Choroid plexus epithelial cell (primary cell): ENCODE measurements around a stretch of chr2.

GRCh38 chr2:148764784-148765404 is 110.1 kb upstream of the KIF5C start:
- RRBS = no CpG with 5 or more reads among the region's 4 CpGs

DNA sequence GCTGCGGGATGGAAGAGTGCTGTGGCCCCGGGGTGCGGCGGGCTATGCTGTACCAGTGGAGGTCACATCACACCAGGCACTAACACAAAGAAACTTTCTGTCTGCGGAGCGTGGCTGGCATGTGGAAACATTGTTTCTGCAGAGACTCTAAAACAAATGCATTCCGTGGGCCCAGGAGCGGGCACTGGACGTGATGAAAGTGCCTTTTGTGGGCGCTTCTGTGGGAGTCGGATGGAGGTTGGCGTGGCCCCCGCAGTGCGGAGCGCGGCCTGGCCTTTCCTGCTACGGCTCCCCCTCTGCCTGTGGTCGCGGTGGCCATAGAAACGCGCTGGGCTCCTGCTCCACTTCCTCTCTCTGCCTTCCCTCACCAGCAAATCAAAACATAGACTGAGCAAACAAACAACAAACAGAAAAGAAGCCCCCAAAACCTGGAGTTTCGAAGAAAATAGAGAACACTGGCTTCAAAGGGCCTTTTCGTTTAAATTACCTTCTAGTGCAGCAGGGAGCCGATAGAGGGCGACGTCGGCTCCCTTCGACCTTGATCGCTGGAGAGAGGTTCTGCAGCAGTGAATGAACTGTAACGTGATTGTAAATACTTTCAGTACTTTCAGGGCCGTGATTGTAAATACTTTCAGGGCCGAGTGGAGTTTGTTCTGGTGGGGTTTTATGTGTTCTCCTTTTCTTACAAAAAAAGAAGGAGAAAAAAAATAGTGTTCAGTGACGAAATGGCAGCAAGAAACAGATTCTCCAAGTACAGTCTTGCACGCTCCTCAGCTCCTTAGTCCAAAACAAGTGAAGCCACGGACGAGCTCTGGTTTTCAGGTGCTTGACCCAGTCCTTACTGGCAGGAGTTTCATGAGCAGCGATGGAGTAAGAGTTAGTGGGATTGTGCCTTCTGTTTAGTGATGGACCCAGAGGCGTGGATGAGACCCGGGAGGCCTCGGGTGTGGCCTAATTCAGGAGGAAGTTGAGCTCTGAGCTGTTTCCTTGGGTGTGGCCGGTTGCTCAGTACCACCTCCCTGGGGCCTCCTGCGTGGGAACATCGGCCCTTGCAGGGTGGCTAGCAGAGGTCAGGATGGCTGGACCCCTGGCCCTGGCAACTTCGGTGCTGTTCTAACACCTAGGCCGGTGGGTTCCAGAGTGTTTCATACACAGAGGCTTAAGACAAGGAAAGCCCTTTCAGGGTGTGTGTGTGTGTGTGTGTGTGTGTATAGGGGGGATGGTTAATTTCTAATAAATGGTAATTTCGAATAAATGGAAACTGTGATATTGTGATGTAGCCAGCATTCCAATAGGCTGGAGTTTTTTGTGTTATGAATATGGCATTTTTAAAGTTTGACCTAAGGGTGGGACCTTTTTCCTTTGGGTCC is 51.8 kb downstream of the KIF5C start:
- RRBS = 85% methylated on average over 3 of the region's 46 CpGs

GRCh38 chr2:148999503-149000065 is 38.9 kb upstream of the LYPD6B start:
- RRBS = no CpG with 5 or more reads among the region's 9 CpGs

DNA sequence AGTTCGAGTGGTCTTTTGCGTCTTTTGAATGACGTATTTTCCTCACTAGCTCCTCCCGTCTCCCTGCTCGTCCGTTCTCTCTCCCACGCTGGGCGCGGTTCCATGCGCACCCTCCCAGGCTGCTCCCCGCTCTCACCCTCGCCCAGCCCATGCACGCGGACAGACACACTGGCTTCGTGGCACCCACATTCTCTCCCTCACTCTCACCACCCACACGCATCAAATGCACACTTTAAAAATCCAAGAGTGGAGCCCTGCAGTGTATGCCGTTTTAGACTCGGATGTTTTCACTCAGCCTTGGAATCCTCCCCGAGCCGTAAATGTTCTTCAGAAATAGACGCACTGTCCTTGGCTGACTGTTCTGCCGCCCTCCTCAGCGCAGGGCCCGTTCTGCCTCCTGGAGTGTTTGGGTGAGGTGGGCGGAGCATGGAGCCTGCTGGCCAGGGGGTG is 35.6 kb upstream of the LYPD6B start:
- RRBS = no CpG with 5 or more reads among the region's 25 CpGs

DNA sequence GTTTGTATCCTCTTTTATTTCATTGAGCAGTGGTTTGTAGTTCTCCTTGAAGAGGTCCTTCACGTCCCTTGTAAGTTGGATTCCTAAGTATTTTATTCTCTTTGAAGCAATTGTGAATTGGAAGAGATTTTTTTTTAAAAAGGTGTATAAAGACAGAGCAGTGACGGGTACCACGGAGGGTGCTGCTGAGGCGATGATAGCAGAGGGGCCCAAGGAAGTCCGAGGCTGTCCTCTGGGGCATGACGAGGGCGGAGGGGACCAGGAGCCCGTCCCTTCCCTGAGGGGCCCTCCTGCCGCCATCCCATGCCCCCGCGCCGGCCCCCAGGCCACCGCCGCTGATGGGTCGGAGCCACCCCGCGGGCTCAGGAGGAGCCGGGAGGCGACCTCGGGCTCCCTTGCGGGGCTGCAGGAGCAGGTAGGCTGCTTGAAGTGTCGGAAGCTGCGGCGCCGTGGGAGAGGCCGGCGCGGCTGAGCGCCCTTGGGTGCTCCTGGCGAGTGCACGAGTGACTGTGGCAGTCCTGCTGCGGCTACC is 10.3 kb upstream of the LYPD6 start:
- RRBS = 37% methylated on average over 17 of the region's 32 CpGs

DNA sequence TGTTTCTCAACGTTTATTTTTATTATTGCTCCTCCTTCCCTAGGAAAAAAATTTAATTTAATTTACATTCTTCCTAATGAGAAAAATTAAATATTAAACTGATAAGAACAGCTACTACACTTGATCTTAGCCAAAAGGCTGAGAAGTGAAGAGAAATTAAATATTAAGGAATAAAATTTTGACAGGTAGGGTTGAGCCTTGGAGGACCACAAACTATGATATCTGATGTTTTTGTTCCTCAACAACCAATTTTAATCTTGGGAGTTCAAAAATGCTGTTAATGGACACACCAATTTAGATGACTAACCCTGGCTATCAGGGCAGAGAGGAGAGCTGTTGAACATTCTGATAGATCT is 35.2 kb downstream of the LYPD6 start:
- RRBS = no CpG with 5 or more reads among the region's 1 CpG

DNA sequence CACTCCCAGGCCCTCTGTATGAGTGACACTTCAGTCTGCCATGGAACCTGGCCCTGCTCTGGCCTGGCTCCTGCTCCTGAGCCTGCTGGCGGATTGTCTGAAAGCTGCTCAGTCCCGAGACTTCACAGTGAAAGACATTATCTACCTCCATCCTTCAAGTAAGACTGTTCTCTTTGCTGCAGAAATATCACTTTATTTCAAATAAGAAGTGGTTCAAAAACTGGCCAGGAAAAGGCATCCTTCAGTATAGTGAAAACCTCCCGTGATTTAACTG is 107.2 kb downstream of the LYPD6 start:
- RRBS = no CpG with 5 or more reads among the region's 3 CpGs

- RRBS = no CpG with 5 or more reads among the region's 8 CpGs
Observed at GRCh38 chr2:149488852-149489429, 98.6 kb downstream of the MMADHC start.

DNA sequence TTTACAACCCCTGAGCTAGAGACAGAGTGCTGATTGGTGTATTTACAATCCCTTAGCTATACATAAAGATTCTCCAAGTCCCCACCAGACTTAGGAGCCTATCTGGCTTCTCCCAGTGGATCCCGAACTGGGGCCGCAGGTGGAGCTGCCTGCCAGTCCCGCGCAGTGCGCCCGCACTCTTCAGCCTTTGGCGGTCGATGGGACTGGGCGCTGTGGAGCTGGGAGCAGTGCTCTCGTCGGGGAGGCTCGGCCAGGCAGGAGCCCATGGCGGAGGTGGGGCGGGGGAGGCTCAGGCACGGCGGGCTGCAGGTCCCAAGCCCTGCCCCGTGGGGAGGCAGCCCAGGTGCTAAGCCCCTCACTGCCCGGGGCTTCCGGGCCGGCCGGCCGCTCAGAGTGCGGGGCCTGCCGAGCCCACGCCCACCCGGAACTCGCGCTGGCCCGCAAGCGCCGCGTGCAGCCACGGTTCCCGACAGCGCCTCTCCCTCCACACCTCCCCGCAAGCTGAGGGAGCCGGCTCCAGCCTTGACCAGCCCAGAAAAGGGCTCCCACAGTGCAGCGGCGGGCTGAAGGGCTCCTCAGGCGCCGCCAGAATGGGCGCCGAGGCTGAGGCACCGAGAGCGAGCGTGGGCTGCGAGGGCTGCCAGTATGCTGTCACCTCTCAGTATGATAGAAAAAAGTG is 316.4 kb downstream of the RND3 start:
- RRBS = no CpG with 5 or more reads among the region's 47 CpGs

DNA sequence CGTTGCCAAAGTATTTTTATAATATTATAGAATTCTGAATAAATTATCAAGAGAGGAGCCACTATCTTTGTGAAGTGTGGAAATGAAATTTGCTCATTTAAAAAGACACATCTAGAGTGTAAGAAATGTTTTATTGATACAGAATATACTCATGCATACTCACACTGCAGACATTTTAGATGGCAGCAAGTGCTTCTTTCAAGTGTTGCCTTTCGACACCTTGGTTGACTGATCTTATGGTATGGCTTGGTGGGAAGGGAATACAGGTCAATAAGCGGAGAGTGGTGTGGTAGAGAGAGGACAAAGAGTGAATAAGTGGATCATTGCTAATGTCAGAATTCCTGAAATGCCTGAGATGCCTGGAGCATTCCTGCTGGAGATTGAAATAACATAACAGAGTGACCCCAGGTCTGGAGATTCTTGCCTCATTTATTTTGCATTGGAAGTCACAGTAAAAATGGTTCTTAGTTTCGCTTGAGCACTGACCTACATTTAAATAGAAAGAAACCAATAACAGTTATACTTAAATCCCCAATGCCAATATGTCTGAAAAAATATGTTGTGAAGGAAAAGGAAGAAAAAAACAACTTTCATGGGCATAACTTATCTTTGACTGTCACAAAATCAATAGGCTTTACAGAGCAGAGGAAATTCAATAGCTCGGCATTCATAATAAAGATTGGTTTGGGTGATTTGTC is 76.6 kb downstream of the RND3 start:
- RRBS = no CpG with 5 or more reads among the region's 5 CpGs

DNA sequence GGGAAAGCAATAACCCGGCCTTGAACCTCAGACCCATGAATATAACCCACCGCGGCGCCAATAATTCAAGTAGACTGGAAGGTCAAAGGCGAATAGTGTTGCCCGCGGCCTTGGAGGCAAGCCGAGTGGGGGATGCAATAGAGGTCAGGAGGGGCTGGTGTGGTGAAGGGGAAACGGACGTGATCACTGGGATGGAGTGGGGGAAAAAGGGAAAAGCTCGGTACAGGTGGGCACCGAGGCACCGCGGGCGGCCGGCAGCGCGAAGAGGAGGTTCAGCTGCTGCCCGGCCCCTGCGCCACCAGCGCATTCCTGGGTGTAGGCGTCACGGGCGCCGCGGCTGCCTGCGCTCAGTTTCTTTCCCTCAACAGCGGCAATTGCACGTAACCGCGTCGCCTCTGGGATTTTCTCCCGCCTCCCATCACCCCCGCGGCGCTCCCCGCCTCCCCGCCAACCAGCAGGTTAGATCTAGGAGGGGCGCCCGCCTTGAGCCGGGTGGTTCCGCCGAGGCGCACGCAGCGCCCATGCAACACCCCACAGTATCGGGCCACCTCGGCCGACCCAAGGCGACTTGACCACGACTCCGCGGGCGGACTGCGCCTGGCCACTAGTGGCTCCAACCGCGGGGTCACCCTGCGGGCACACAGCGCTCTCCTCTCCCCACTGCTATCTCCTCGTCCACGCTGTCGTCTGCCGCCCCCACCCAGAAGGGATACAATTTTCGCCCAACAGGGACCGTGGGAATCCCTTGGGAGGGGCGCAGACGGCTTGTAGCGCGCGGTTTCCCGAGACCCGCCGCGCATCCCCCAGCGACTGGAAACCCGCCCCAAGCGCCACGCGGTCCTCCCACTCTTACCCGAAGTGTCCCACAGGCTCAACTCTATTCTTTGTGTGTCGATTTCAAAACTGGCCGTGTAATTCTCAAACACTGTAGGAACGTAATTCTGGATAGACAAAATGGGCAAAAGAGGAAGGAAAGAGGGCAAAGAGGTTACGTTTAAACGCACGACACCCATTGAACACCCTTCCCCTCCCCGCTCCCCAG is 1.3 kb downstream of the RND3 start:
- RRBS = 0% methylated on average over 1 of the region's 87 CpGs

GRCh38 chr2:151288756-151288980 is 800 bp downstream of the NMI start:
- RRBS = no CpG with 5 or more reads among the region's 10 CpGs

DNA sequence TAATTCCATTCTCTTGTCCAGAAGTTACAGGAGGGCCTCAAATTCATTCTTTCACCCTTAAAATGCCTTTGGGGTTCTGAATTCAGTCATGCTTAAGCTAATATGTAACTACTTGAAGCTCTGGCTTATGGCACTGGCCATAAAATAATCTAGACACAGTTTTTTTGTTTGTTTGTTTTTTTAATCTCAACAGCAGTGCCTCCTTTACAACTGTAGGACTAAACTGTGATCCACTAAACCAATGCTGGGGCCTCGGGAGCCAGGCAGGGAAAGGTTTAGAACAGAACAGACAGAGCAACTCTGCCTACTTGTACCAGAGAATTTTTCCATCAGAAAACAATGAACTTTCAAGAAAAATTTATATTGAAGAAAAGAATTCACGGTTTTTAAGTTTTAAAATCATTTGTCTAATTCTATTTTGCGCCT is 1.7 kb downstream of the STAM2 start:
- RRBS = no CpG with 5 or more reads among the region's 3 CpGs

DNA sequence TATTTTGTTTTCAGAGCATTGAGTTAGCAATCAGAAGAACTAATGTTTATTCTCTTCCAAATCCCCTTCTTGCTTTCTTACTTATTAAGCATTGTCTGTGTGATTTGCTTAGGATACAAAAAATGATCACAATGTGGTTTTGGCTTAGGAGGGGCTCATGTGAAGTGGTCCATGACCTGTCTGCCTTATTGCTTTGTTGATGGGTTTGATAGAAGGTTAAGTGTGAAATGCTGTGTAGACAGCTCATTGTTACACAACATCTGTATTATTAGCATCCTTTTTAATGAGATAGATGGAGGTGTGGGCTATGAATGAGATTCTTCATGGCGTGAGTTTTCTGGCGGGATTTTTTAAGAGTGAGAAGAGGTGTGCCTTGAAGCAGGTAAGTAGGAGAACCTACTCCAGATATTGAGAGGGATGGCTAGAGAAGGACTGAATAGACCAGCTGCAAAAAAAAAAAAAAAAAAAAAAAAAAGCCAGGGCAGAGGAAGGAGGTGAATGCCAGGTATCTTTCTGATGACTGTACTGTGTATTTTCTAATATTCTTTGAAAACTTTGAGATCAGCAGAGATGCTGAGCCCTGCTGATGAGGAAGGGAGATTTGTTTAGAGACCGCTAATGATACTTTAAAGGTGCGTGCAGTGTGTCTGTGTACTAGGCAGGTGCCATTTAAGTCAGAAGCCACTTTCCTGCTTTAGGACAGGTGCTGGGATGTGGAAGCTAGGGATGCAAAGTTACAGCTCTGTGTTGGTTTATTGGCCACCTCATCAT is 43.7 kb downstream of the FMNL2 start:
- RRBS = no CpG with 5 or more reads among the region's 4 CpGs

- RRBS = 100% methylated on average over 7 of the region's 28 CpGs
Observed at GRCh38 chr2:152389104-152390128, 54.4 kb downstream of the FMNL2 start.

- RRBS = no CpG with 5 or more reads among the region's 6 CpGs
Observed at GRCh38 chr2:152409917-152410578, 75.1 kb downstream of the FMNL2 start.

GRCh38 chr2:152566537-152567400 is 150.5 kb downstream of the PRPF40A start:
- RRBS = no CpG with 5 or more reads among the region's 7 CpGs

DNA sequence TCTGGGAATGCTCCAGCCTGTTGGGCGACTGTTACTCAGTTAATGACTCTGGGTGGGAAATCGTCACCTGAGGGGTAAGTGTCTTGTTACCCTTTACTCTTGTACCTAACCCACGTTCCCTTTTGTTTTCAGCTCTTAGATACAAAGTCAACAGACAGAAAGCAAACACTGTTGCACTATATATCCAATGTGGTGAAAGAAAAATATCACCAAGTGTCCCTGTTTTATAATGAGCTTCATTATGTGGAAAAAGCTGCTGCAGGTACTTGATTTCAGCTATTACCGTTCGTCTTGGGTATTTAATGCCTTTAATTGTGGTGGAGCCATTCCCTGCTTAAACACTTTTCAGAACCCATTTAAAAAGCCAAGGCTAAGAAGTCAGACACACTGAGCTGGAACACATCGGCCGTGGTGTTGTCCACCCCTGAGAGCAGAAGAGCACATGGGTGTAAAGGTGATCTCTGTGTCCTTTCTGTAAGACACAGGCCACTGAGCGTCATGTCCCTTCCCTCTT is 85.3 kb downstream of the PRPF40A start:
- RRBS = no CpG with 5 or more reads among the region's 8 CpGs

DNA sequence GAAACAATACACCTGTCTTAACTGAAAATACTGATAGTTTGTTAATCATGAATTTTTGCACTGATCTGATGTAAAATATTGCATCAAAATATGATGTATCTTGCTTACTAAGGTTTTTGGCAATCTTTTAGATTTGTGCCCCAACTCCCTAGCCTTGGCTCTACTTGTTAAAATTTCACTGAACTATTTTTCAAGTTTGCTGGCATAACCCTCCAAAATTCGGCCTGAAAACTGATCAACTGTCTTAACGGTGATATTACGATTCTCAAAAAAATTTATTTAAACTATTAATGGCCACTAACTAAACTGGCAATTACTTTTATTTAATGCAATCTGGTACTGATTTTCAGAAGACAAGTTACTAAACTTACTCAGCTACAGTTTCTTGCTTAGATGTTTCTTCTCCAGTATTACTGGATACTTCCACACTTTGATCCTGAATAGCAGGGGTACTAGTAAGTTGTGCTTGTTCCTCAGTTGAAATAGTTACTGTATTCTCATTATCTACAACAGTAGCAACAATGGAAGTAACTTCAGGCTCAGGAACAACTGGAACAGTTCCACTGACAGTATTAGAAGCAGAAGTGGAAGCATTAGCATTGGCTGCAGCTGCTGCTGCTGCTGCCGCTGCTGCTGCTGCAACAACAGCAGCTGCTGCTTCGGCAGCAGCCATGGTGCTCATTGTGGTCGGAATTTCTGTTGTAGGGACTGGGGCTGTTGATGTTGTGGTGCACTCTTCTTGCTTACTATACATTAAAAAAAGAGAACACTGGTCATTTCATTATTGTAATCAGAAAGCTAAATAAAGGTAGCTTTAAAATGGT is 41.0 kb downstream of the PRPF40A start:
- RRBS = no CpG with 5 or more reads among the region's 6 CpGs